Skeletal muscle satellite cell (primary cell): ENCODE measurements around a stretch of chr16.

GRCh38 chr16:31952370-31952569 lies 78.7 kb downstream of the ZNF267 start:
- CAGE, long polyA plus RNA, result no peak

DNA sequence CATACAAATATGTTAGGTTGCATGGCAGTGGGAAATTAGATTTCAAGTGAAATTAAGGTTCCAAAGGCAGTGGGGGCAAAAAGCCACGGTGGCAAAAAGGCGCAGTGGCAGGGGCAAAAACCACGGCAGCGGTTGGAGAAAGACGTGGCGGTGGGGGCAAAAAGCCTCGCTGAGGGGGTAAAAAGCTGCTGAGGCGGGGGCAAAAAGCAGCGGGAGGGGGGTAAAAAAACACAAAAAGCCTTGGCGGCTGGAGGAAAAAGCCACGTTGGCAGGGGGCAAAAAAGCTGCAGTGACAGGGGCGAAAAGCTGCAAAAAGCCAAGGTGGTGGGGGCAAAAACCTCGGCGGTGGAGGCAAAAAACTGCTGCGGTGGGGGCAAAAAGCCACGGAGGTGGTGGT lies 194.1 kb downstream of the SHCBP1 start:
- CAGE, long polyA plus RNA, result no peak

GRCh38 chr16:46737761-46738291 lies 10.3 kb downstream of the MYLK3 start:
- CAGE, long polyA plus RNA, result no peak

- CAGE, long polyA plus RNA, result no peak
Measured at GRCh38 chr16:47142354-47143311, 1.1 kb downstream of the NETO2 start.

- CAGE, long polyA plus RNA, result no peak
Measured at GRCh38 chr16:47143312-47143734, 422 bp downstream of the NETO2 start.

- CAGE, long polyA plus RNA, result no peak
Measured at GRCh38 chr16:47359504-47359997, 101.3 kb downstream of the ITFG1 start.

GRCh38 chr16:47460236-47460662 lies 614 bp downstream of the ITFG1 start:
- CAGE, long polyA plus RNA, result no peak

- CAGE, long polyA plus RNA, result no peak
Measured at GRCh38 chr16:47468024-47468570, 7.0 kb downstream of the PHKB start.

DNA sequence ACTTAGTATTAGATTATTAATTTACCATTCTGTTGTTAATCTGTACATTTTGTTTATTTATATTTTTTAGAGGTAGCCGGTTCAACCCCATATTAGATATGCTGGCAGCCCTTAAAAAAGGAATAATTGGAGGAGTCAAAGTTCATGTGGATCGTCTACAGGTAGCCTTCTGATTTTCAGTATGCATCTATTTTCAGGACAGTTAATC lies 189.5 kb downstream of the PHKB start:
- CAGE, long polyA plus RNA, result no peak

GRCh38 chr16:47663493-47663938 lies 202.4 kb downstream of the PHKB start:
- CAGE, long polyA plus RNA, result no peak

GRCh38 chr16:48251921-48252573 lies 4.7 kb upstream of the ABCC11 start:
- CAGE, long polyA plus RNA, result no peak

GRCh38 chr16:48384430-48385243 lies 576 bp downstream of the SIAH1 start:
- CAGE, long polyA plus RNA, result no peak

- CAGE, long polyA plus RNA, result no peak
Measured at GRCh38 chr16:49019718-49020415, 261.8 kb downstream of the CBLN1 start.

- CAGE, long polyA plus RNA, result no peak
Measured at GRCh38 chr16:49132701-49133032, 149.0 kb downstream of the CBLN1 start.

DNA sequence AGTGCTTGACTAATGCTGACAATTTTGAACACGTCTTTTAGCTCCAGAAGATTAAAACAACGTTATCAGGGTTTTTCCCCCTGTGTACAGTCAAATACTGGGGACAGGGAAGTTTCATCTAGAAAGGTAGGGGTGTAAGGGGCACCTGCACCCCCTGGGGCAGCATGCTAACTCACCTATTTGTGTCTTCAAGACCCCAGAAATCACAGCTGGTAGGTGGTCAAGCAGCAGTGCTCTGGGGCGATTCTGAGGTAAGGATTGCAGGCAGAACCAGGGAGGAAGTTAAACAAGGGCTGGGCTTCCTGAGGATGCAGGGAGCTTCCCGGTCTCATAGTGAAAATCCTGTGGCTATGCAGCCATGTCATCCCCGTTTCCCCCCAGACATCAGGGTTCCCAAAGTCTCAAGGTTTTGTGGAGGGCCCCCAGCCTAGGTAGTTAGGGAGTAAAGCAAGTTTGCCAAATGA lies 78.4 kb downstream of the C16orf78 start:
- CAGE, long polyA plus RNA, result no peak

- CAGE, long polyA plus RNA, result no peak
Measured at GRCh38 chr16:49485719-49486089, 112.1 kb downstream of the C16orf78 start.

DNA sequence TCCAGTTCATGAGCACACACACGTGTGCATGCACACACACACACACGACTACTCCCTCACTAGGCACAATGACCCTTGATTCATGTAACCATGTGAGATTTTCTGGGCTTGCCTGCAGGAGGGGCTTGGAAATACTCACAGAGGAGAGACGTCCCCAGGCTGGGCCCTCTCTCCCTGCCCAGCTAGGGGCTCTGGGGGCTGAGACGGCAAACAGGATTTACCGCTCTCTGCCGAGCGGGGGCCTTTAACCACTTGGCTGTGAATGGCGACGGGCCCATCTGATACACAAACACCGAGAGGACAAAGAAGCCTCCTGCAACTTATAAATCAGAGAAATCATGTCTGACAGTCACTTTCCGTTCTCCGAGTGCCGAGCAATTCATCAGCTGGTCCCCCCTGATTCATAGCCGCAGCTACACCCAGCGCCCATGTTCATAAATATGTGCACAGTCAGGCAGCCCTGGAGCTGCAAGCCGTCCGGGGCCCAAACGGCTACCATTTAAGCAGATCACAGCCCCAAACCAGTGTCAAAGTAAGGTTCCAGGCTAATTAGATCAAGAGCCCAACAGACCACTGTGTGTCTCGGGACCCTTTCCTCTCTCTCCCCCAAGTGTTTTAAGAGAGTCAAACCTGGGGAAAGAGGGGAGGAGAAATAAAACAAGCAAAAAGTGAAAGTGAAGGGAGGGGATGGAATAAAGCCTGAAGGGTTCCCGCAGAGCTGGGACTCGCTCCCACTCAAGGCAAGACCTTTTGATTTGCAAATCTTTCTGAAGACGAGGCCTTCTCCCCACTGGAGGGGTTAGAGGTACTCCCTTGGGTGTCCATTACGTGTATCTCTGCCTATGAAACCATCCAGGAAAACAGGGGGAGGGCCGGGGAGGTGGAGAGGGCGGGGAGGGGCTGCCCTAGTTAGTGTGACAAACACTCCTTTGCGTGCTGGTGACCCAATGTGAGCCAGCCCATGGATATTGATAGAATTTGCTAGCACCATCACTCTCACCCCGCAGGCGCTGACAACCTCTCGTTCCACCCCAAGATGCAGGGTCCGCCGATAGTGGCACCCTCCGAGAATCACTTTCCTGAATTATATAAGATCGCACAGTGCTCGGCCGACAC lies 154.7 kb downstream of the C16orf78 start:
- CAGE, long polyA plus RNA, result no peak

GRCh38 chr16:49834189-49835176 lies 21.4 kb downstream of the ZNF423 start:
- CAGE, long polyA plus RNA, result no peak

- CAGE, long polyA plus RNA, result no peak
Measured at GRCh38 chr16:50158159-50159022, 5.3 kb downstream of the TENT4B start.

DNA sequence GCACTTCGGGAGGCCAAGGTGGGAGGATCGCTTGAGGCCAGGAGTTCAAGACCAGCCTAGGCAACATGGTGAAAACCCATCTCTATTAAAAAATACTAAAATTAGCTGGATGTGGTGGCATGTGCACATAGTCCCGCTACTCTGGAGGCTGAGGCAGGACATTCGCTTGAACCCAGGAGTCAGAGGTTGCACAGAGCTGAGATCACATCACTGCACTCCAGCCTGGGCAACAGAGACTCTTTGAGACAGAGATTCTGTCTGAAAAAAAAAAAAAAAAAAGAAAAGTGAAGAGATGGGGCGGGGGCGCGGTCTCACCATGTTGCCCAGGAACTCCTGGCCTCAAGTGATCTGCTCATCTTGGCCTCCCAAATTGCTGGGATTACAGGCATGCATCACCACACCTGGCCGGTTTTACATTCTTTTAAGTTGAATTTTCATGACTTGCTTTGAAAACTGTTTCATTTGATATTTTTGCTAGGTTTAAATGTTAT lies 29.4 kb upstream of the ADCY7 start:
- CAGE, long polyA plus RNA, result no peak